Cardiac atrium fibroblast (primary cell): ENCODE measurements around the genes CD320, OR7D2 and ZNF266.

GRCh38 chr19:8307662-8308515, at the start of gene CD320:
Gene CD320 (minus strand): TSS chr19:8308358.
- RAMPAGE, long total RNA: no peak

DNA sequence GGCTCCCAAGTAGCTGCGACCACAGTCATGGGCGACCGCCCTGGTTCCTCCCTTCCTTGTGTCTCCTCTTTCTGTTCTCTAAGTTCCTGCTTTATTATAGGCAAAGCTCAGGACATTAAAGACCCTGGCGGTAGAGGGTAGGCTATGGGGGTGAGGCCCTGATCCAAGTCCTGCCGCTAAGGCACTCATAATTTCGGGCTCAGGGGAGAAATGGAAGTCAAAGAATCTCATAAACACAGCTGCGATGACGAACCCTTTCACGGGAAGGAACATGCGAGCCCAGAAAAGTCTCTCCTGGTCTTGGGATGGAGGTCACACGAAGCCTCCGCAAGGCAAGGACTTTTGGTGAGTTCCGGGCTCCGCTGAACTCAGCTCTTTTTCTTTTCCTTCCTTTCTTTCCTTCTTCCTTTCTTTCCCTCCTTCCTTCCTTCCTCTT, 919 bp upstream of the ANGPTL4 start:
- RAMPAGE, long total RNA: no peak

DNA sequence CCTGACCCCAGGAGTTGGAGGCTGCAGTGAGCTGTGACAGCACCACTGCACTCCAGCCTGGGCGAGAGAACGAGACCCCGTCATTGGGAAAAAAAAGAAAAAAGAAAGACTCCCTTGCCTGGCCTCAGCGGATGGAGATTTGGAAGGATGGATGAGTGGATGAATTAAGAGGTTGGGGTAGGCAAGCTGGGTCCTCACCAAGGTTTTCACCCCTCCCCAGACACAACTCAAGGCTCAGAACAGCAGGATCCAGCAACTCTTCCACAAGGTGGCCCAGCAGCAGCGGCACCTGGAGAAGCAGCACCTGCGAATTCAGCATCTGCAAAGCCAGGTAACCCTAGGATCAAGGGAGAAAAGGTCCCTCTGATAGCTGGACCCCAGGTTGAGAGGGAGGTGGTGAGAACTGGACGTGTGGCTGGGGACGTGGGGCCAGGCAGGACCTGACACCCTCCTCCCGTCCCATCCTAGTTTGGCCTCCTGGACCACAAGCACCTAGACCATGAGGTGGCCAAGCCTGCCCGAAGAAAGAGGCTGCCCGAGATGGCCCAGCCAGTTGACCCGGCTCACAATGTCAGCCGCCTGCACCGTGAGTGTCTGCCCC, 1.9 kb downstream of the ANGPTL4 start:
- RAMPAGE, long total RNA: no peak

DNA sequence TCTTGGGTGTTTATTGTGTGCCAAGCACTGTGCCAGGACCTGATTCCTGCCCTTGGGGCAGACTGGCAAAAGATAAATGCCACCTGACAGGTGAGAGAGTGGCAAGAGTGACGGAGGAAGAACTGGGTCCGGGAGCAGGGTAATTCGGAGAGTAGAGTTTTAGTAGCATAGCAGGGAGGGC, 6.1 kb downstream of the RAB11B start:
- RAMPAGE, long total RNA: no peak

DNA sequence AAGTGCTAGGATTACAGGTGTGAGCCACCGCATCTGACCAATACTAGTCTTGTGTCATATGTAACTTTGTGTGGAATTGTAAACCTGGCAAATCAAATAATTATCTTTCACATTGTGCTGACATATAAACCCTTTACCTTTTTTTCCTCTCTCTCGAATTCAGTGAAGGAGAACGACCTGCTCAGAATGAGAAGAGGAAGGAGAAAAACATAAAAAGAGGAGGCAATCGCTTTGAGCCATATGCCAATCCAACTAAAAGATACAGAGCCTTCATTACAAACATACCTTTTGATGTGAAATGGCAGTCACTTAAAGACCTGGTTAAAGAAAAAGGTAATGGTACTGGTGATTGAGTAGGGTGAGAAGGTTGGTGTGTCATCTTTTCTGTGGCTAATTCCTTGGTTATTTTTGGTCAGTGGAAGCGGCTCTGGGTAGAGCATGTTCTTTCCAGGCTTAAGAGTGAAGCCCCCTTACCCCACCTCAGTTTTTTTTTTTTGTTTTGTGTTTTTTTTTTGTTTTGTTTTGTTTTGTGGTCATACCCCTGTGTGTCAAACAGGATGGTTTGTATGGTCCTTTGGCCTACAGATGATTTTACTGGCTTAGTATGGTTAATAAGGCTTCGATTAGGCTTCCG, 10.6 kb downstream of the HNRNPM start:
- RAMPAGE, long total RNA: no peak

- RAMPAGE, long total RNA: no peak
Measured at GRCh38 chr19:8458016-8458713, 13.4 kb downstream of the HNRNPM start.

- RAMPAGE, long total RNA: no peak
Measured at GRCh38 chr19:8464157-8464901, 19.6 kb downstream of the HNRNPM start.

DNA sequence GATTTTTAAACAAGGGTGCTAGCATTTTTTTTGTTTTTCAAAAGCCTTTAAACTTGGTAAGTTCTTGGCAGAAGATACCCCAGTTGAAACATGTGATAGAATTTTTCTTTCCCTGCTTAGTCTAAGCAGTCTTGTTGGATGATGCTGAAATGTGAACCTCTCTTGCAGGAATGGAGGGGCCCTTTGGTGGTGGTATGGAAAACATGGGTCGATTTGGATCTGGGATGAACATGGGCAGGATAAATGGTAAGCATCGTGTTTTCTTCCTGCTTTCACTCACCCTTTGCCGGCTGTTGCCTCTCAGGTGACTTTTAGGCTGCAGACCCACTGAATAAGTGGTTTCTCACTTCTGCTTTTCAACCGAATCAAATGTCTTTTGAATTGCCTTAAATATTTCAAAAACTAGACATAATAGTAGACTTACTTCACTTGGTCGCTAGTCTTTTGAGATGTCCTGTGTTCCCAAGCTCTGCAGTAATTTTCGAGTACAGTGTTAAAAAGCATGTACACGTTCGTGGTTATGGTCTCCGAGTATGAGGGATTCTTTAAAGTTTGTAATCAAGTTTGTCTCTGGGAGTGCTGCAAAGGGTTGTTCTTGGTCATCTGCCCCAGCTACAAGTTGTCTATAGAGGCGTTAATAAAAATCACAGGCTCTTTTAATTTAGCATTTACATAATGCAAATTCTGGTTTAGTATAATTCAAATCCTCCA, 28.3 kb downstream of the PRAM1 start:
- RAMPAGE, long total RNA: no peak

- RAMPAGE, long total RNA: no peak
Measured at GRCh38 chr19:8478311-8479009, 24.0 kb downstream of the PRAM1 start.

DNA sequence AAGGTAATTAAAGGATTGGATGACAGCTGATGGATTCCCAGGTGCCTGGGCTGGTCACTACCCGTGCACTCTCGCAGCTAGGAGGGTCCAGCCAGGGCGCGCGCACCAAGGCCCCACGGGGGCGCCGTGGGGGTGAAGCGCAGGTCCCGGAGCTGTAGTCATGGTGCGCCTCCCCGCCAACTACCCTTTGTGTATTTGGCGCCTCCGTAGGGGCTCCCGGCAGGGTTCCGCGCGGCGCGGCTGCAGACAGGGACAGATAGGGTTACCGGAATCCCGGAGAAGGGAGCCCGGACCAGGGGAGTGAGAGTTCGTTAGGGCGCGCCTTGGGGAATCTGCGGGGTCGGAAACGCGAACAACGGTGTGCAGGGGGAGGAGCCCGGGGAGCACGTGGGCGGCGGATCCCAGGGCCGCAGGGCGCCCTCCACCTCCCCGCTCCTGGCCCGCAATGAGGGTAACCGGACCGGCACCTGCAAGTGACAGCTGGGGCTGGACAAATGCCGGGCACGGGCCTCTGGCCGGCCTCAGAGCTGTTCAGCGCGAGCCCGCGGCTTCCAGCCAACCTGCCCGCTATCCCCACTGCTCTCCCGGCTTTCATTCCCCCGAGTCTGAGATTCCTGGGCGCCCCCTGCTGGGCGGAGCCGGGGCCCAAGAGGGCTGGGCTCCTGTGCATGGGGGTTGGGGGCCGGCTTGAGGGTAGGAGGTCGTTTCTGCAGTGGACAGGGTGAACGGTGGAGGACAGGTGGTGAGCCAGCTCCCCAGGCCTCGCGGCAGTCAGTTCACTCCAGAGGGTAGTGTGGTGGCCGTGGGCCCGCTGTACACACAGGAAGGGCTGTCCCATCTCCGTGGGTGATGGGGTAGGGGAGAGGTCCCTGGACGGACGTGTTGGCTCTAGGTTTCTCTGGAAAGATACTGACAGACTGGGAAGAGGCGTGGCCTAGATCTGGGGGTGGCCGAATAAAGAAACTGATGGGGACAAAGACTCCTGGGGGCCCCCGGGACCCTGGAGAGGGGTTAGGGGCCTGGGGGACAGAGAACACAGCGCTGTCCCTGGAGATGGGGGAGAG, 3.6 kb upstream of the PRAM1 start:
- RAMPAGE, long total RNA: no peak

GRCh38 chr19:8567519-8568240, 9.6 kb downstream of the MYO1F start:
- RAMPAGE, long total RNA: no peak

GRCh38 chr19:8592911-8593305, 15.7 kb upstream of the MYO1F start:
- RAMPAGE, long total RNA: no peak

GRCh38 chr19:8686481-8686864, 12.1 kb downstream of the ACTL9 start:
- RAMPAGE, long total RNA: no peak

DNA sequence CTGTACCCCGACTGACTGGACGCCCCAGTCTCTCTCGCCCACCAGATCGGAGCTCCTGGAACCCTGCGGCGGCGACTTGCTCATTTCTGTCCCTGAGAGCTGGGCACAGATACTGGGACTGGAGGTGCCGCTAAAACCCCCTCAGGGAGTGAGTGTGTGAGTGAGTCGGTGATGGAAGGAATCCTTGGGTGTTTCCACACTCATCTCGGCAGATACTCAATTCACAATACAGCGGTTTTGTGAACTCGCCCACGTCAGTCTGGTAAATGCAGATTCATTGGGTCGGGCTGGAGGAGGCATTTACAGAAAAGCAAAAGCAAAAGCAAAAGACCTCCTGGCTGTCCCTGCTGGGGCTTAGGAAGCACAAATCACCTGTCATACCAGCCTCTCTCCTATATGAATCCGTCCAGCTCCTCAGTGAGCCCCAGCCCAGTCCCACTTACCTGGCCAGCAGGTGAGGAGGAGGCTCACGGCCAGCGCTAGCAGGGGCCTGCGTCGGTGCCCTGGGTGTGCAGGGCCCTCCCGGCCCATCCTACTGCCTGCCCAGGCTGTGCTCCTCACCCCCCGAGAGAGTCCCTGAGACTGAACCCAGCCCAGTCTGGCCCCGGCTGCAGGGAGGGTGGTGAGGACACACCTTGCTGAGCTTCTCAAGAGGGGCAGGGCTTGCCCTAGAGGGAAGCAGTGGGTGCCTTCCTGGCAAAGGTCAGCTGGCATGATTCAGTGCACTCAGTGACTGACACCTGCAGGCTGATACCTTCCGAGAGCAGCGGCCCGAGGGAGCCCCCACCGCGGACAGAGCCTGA, 76.8 kb upstream of the OR1M1 start:
- RAMPAGE, long total RNA: no peak

DNA sequence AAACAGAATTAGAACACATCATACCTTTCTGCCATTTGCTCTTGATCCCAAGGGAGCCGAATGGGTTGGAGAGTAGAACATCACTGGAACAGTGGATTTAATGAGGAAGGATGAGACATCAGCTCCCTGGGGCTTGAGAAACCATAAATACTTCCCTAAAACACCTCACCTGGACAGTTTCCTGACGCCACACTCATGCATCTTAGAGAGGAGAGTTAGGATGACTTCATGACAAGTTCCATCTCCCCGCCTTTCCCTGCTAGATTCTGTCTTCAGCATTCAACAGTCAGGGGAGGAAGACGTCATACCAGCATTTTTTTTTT, at the start of gene OR7D2:
OR7D2 (plus strand) TSS at position 188 of the 323 bp plus-strand sequence.
- RAMPAGE, long total RNA: no peak

- RAMPAGE, long total RNA: no peak
Measured at GRCh38 chr19:9434805-9436169, at the start of gene ZNF266. Gene ZNF266 (minus strand): TSS chr19:9435573.

GRCh38 chr19:9749141-9750316, 19.0 kb downstream of the ZNF846 start:
- RAMPAGE, long total RNA: no peak

DNA sequence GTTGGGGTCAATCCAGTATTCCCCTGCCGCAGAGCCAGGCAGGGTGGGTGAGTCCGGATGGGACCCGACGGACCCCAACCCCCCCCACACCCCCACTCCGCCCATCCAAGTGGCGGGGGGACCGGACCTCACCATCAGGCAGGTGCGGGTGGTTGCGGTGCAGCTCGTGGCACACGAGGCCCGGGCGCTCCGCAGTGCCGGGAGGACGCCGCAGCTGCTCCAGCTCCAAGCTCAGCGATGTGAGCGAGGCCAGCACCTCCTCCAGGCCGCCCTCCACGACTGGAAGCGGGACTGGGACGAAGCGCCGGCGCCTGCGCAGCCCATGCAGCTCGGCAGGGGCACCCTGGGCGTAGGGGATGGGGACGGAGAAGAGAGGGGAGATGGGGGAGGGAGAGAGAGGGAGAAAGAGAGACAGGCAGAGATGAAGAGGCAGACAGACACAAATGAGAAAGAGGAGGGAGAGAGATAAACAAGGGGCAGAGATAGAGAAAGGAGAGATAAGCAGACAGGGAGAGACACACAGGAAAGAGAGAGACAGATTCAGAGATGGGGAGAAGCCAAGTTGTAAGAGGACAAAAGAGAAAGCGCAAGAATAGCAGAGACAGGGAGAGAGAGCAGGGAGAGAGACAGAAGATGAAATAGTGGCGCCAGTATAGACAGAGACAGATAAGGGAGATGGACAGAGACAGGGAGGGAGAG, 30.2 kb upstream of the OLFM2 start:
- RAMPAGE, long total RNA: no peak

GRCh38 chr19:9978635-9979260, 31.6 kb downstream of the COL5A3 start:
- RAMPAGE, long total RNA: no peak

DNA sequence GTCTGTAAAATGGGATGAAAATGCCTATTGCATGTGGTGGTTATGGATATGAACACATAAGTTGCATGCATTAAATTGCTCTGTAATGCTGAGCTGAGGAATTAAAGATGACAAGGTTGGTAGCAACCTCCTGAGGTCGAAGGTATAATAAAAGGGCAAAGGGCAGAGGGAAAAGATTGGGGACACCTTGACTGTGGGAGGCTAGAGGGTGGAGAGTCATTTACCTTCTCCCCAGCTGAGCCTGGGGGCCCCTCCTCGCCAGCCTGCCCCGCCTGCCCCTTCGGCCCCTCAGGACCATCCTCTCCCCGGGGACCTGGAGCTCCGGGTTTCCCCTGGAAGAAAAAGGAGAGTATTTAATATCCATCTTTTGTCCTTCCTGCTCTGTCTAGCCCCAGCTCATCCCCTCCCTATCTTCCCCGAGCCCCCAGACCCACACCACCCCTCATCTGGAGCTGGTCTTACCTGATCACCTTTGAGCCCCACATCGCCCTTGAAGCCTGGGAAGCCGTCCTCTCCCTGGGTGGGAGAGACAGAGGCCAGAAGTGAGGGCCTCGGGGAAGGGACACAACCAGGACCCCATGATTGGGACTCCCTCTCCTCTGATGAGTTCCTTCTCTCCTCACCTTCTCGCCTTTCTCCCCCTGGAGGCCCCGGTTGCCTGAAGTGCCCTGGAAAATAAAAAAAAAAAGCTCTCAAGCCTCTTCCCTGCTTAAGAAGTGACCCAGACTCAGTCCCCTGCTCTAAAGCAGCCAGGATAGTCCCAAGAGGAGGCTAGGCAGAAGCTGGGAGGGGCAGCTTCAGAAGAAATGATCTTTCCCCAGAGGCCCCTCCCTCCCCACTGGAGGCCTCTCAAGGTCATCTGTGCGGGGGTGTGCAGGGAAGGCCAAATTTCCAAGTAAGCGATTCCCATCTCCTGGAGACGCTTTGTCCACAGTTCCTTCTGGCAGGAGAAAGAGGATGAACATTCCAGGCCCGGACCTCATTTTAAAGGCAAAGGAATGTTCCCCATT, 23.9 kb downstream of the COL5A3 start:
- RAMPAGE, long total RNA: no peak